ENCODE data around the genes ZNF264, ZNF549, ZNF837 and ZNF132.

DNA sequence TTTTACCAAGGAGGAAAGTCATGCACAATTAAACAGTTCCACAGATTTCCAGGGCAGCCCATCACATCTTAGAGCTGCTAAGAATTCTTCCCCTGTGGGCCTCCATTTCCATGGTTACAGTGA lies 680 bp downstream of the ZNF667 start:
- PRO-cap: no peak

- PRO-cap: unidirectional peak, plus-strand start at chr19:56720505
Measured at GRCh38 chr19:56720269-56720817, 48.8 kb upstream of the ZNF835 start.

GRCh38 chr19:56751034-56751576 lies 79.5 kb upstream of the ZNF835 start:
- PRO-cap: no peak

GRCh38 chr19:56966106-56966810 lies 125.7 kb upstream of the PEG3 start:
- PRO-cap: no peak

DNA sequence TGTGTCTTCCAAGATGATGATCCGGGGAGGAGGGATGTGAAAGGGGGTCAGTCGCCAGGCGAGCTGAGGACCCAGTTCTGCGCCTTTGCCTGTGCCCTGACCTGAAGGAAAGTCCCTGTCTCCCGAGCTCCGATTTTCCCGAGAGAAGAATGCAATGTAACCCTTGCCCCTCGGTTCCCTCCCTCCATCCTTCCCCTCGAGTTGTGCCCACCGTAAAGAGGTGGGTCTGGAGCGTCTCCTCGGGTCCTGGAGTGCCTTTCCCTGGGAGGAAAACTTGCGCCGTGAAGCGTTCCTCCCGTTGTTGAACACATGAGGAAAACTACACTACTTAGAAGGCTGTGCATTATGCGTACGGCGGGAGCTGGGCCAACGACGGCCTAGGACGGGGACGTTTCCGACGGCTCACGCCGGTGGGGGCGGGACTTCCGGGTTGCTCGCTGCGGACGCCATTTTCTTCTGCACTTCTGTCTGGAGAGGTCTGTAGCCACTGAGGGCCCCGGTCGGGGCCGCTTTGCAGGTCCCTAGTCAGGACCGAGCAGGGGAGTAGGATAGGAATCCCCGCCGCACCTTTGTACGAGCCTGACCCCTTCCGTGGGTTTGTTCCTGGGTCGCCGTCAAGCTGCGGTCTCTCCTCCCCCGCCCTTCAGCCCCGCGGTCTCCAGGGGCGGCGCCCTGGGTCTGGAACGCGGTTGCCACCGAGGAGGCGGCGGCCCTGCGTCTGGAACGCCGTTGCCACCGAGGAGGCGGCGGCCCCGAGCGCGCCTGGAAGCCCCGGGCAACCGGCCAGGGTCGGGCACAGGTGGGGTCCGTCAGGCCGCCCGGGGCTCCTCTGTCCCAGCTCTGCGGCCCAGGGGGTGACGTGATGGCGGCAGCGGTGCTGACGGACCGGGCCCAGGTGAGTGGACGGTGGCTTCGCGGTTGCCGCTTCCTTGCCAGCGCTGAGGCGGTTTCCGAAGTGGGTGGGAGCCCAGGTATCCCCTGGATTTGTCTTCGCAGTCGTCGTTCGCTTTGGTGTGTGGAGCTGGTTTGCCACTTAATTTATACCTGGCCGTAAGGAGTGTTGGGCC lies at the start of gene ZNF264:
ZNF264 (plus strand) TSS at position 449 of the 1,067 bp plus-strand sequence.
- PRO-cap: bidirectional peak, plus-strand start at position 467 of the sequence, minus-strand start at position 311 of the sequence

DNA sequence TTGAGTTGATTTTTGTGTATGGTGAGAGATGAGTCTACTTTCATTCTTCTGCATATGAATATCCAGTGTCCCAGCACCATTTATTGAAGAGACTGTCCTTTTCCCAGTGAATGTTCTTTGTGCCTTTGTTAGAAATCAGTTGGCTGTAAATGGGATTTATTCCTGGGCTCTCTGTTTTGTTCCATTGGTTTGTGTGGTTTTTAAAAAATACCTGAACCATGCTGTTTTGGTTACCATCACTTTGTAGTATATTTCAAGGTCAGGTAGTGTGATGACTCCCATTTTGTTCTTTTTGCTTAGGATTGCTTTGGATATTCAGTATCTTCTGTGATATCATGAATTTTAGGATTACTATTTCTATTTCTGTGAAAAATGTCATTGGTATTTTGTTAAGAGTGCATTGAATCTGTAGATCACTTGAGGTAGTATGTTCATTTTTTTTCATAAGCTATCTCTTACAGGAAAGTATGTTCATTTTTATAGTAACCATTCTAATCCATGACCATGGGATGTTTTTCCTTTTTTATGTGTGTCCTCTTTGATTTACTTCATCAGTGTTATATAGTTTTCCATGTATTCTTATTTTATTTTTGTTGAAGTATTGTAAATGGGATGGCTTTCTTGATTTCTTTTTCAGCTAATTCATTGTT lies 14.9 kb downstream of the ZNF460 start:
- PRO-cap: no peak

DNA sequence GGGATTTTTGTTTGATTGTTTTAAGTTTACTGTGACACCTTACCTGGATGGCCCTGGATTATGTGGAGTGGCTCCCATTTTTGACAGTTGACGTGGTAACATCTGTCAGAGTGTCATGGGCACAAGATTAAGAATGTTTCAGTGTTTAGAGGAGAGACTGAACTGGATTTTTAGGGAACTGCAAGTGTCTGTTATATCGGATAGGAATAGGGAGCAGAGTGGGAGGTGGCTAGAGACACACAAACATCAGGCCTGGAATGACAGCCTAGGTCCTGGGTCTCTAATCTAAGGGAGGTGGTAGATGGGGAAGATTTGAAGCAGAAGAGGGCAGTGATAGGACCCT lies 5.4 kb downstream of the TRAPPC2B start:
- PRO-cap: no peak

DNA sequence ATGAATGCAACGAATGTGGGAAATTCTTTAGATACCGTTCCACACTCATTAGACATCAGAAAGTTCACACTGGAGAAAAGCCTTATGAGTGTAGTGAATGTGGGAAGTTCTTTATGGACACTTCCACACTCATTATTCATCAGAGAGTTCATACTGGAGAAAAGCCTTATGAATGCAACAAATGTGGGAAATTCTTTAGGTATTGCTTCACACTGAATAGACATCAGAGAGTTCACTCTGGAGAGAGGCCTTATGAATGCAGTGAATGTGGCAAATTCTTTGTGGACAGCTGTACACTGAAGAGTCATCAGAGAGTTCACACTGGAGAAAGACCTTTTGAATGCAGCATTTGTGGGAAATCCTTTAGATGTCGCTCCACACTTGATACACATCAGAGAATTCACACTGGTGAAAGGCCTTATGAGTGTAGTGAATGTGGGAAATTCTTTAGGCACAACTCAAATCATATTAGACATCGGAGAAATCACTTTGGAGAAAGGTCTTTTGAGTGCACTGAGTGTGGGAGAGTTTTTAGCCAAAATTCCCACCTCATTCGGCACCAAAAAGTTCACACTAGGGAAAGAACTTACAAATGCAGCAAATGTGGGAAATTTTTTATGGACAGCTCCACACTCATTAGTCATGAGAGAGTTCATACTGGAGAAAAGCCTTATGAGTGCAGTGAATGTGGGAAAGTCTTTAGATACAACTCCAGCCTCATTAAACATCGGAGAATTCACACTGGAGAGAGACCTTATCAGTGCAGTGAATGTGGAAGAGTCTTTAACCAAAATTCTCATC lies 9.9 kb downstream of the ZNF17 start:
- PRO-cap: no peak

GRCh38 chr19:57432206-57432445 lies 3.0 kb upstream of the ZNF749 start:
- PRO-cap: no peak

DNA sequence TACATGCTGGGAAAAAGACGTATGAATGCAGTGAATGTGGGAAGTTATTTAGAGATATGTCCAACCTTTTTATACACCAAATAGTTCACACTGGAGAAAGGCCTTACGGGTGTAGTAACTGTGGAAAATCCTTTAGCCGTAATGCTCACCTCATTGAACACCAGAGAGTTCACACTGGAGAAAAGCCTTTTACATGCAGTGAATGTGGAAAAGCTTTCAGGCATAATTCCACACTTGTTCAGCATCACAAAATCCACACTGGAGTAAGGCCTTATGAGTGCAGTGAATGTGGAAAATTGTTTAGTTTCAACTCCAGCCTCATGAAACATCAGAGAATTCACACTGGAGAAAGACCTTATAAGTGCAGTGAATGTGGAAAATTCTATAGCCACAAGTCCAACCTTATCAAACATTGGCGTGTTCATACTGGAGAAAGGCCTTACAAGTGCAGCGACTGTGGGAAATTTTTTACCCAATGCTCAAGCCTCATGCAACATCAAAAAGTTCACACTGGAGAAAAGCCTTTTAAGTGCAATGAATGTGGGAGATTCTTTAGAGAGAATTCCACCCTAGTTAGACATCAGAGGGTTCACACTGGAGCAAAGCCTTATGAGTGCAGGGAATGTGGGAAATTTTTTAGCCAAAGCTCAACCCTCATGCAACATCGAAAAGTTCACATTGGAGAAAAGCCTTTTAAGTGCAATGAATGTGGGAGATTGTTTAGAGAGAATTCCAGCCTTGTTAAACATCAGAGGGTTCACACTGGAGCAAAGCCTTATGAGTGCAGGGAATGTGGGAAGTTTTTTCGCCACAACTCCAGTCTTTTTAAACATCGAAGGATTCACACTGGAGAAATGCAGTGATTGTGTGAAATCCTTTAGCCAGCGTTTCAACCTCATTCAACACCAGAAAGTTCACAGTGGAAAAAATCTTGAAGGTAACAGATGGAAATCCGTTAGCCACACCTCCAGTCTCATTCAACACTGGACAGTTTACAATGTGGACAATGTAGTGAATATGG lies 6.0 kb downstream of the ZNF419 start:
- PRO-cap: no peak

- PRO-cap: no peak
Measured at GRCh38 chr19:57526893-57528247, at the start of gene ZNF549. TSS of gene ZNF549 (plus strand) at chr19:57527356.

- PRO-cap: unidirectional peak, plus-strand start at chr19:57559089
Measured at GRCh38 chr19:57558781-57559455, 745 bp downstream of the ZNF550 start.

DNA sequence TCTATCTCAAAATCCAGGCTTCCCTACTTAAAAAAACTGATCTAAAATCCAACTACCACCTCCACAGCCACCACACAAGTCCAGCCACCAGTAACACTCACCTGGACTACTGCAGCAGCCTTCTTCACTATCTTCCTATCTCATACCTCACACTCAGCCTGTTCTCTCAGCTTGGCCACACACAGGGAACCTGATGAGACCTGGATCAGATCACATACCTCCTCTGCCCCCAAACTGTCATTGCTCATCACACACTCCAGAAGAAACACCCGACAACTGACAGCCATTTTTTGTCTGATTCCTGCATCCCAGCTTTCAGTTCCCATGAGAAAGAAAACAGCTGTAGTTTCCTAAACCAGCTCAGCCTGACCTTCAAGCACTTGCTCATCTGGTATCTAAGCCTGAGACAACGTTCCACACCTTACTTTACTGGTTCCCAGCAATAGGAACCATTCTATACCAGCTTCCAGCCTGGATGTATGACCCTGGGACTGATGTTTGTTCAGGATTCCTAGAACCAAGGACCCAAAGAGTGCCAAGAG lies 1.2 kb downstream of the ZNF416 start:
- PRO-cap: no peak

GRCh38 chr19:57738754-57739252 lies 7.8 kb upstream of the ZNF776 start:
- PRO-cap: no peak

- PRO-cap: no peak
Measured at GRCh38 chr19:57812685-57813484, 1.8 kb downstream of the ZNF552 start.

GRCh38 chr19:57887194-57888029 lies 1.4 kb downstream of the ZNF814 start:
- PRO-cap: no peak

DNA sequence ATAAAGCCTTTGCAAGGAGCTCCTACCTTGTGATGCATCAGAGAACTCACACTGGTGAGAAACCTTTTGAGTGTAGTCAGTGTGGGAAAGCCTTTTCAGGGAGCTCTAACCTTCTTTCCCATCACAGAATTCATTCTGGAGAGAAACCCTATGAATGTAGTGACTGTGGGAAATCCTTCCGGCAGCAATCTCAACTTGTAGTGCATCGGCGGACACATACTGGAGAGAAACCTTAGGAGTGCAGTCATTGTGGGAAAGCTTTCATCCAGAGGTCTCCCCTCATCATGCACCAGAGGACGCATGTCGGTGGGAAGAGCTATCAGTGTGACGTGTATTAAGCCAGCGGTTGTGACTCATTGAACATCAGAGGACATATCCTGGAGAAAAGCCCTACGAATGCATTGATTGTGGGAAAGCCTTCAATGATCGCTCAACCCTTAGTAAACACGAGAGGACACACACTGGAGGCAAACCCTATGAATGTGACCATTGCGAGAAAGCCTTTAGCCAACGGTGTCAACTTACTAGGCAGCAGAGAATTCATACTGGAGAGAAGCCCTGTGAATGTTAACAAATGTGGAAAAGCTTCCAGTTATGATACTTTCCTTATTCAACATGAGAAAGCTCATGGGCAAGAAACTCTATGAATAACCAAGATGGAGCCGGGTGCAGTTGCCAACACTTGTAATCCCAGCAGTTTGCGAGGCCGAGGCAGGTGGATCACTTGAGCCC lies 16.1 kb upstream of the ZNF8 start:
- PRO-cap: no peak

- PRO-cap: no peak
Measured at GRCh38 chr19:58282891-58283482, 4.2 kb downstream of the ZNF8 start.

DNA sequence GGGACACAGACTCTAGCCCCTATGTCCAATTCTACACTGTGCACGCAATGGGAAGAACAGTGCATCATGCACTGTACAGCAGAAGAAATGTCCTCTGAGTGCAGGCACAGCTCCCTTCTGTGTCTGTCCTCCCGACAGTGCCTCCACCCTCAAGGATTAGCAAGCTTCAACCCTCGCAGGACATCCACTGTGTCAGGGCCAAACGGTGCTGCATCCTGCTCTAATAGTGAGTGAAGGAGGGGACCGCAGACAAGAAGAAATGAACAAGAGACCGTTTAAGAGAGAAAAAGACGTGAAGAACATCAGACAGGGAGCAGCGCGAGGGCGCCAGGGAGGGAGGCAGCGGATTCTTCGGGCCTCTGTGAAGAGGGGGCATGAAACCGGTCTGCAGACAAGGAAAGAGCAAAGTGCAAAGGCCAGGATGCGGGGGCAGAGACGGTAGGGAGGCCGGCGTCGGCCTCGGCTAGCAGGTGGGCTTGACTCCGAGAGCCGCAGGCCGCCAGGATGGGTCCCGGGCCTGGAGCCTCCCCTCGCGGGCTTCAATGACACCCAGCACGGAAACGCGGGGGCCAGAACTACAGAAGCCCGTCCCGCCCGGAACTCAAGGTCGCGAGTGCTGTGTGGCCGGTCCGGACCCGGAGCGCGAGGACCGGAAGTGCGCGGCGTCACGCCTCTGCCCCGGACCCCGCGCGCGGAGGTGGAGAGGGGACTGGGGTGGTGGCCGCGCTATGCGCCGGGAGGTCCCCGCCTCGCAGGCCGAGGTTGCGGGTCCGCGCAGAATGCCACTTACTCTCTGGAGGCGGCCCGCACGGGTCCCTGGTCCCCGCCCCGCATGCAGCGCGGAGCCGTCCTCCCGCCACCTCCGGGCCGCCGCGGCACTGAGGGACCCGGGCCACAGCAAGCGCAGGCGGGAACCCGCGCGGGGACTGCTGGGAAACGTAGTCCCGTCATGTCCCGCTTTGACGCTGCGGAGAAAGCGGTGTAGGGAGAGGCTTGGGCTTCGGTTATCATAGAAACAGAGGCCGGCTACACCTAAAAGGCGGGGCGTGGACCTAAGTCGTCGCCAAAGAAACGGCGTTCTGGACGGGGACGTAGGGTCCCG lies at the start of gene ZNF837:
ZNF837 (minus strand) TSS at position 880 of the 1,102 bp plus-strand sequence.
- PRO-cap: bidirectional peak, plus-strand start at position 681 of the sequence, minus-strand start at position 602 of the sequence; unidirectional peak, minus-strand start at position 880 of the sequence; bidirectional peak, plus-strand start outside the sequence, minus-strand start at position 905 of the sequence

DNA sequence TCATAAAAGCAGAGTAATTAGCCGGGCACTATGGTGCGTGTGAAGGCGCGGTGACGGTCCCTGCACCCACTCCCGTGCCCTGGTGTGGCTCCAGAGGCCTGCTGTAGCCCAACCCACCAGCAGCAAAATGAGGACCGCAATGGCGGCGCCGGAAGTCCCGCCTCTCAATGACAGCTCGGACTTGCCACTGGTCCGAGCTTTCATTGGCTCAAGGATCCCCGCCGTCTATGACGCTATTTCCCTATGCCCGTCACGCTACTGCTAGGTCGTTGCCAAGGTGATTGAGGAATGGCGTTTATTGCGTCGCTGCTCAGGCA lies at the start of gene ZNF132:
ZNF132 (minus strand) TSS at position 141 of the 317 bp plus-strand sequence.
- PRO-cap: bidirectional peak, plus-strand start outside the sequence, minus-strand start at position 141 of the sequence